Measurements from ENCODE around the genes CDC42SE2, ACSL6 and CSF2.

- PRO-cap: unidirectional peak, plus-strand start at chr5:130550121
Observed at GRCh38 chr5:130549671-130550424, 615.2 kb downstream of the HINT1 start.

GRCh38 chr5:131019778-131020352, 145.2 kb downstream of the HINT1 start:
- PRO-cap: no peak

DNA sequence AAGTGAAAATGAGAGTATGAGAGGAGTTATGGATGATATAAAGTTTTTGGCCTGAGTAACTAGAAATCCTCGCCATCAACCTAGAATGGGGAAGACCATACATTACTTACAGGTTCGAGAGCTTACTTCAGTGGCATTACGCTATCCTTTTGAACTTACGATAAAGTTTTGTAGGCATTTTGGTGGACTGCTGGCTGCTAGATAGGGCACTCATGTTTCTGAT, 746 bp upstream of the CDC42SE2 start:
- PRO-cap: no peak

GRCh38 chr5:131263419-131264547, at the start of gene CDC42SE2:
Gene CDC42SE2, plus strand, starts transcription at chr5:131264053.
- PRO-cap: bidirectional peak, plus-strand start at chr5:131263700, minus-strand start at chr5:131263693; bidirectional peak, plus-strand start at chr5:131264108, minus-strand start at chr5:131263887

DNA sequence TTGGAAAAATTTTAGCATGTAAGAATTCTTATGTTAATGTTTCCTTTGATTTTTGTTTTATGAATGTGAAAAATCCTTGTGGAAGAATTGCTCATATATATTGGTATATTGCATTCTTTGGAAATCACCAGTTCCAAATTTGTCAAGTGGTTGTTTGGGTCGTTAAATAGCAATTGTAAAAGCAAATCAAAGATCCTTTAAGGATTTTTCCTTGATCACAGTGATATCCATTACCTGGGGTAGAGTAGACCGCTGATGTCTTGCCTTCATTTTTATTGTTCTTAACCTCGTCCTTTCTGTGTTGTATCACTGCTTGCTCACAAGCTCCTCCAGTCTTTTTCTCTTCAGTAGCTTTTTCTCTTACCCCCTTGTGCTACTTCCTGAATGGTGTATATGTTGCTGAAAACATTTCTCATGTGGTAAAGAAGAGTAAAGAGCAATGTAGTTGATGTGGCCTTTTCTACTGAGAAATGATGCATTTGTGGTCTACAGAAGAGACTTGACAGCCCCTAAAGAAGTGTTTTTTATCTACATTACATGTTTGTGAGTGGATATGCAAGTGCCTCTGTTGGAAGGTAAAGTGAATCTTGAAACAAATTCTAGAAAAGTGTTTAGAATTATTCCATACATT, 17.2 kb downstream of the CDC42SE2 start:
- PRO-cap: no peak

GRCh38 chr5:131341387-131341929, 77.6 kb downstream of the CDC42SE2 start:
- PRO-cap: no peak

DNA sequence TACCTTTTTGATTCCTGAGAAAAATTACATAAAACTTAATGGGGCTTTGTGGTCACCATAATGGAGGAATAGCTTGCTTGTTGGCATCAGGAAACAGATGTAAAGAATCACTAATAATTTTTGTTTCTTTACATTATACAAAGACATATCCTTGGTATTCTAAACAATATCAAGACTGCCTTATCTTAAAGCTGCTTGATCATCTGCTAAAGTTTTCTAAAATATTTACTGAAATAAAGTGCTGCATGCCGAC, 98.4 kb downstream of the CDC42SE2 start:
- PRO-cap: no peak

DNA sequence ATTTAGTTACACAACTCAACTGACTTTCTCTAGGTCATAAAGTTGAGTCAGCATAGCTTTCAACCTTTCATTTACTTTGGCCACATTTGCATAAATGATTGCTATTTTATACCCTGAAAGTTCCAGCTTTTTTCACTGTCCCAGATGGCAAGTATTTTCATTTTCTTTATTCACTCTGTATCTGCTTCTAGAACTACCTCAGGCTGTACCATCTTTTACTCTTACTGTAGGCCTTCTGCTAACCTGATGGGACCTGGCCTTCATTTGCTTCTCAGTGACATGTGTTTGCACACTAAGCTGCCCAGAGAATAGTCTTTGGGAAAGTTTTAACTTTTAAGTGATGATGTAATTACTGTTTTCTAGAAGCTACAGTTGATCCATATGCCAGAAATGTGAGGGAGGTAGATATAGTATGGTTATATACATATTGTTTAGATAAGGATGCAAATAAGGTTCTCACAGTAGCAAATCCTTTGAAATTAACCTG, 115.3 kb downstream of the CDC42SE2 start:
- PRO-cap: no peak

DNA sequence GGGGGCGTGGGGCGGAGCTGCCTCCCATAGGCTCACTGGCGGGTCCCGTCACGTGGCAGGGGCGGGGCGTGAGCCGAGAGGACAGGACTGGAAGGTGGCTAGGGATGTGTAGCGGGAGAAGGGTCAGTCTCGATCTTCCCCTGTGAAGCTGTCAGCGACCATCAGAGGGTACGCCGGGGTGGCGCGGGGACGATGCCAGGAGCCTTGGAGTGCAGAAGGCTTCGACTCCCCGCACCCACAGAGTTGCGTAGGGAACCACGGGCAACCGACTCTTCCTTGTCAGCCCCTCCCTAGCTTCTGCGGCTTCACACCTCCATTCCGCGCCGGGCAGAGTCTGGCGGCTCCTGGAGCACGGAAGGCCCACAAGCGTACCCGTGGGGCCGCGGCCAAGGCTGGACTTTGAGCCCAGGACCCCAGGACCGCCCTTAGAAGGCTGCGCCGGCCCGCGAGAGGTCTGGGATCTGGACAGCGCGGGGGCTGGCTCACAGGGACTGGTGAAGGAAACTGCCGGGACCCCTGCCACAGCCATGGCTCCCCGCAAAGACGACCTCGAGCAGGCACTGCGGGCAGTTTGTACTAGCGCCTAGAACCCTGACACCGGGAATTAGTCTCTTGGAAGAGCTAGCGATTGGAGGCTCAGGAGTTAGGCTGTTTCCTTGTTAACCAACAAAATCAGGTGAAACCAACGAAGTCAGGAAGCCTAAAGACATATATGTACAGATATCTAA, 485 bp upstream of the FNIP1 start:
- PRO-cap: bidirectional peak, plus-strand start at position 132 of the sequence, minus-strand start outside the sequence; unidirectional peak, plus-strand start at position 336 of the sequence

- PRO-cap: no peak
Observed at GRCh38 chr5:132011431-132012541, at the start of gene ACSL6. Gene ACSL6, minus strand, starts transcription at chr5:132011658.

GRCh38 chr5:132020186-132020713, 8.8 kb upstream of the ACSL6 start:
- PRO-cap: no peak

DNA sequence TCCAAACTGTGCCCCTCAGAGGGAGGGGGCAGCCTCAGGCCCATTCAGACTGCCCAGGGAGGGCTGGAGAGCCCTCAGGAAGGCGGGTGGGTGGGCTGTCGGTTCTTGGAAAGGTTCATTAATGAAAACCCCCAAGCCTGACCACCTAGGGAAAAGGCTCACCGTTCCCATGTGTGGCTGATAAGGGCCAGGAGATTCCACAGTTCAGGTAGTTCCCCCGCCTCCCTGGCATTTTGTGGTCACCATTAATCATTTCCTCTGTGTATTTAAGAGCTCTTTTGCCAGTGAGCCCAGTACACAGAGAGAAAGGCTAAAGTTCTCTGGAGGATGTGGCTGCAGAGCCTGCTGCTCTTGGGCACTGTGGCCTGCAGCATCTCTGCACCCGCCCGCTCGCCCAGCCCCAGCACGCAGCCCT, at the start of gene CSF2:
TSS of gene CSF2 (plus strand) at position 293 of the 415 bp plus-strand sequence.
- PRO-cap: no peak

- PRO-cap: bidirectional peak, plus-strand start at chr5:132227459, minus-strand start at chr5:132227450
Observed at GRCh38 chr5:132226857-132227708, 570 bp downstream of the P4HA2 start.

- PRO-cap: bidirectional peak, plus-strand start at chr5:132261084, minus-strand start at chr5:132260747
Observed at GRCh38 chr5:132260671-132261205, 3.2 kb downstream of the PDLIM4 start.

DNA sequence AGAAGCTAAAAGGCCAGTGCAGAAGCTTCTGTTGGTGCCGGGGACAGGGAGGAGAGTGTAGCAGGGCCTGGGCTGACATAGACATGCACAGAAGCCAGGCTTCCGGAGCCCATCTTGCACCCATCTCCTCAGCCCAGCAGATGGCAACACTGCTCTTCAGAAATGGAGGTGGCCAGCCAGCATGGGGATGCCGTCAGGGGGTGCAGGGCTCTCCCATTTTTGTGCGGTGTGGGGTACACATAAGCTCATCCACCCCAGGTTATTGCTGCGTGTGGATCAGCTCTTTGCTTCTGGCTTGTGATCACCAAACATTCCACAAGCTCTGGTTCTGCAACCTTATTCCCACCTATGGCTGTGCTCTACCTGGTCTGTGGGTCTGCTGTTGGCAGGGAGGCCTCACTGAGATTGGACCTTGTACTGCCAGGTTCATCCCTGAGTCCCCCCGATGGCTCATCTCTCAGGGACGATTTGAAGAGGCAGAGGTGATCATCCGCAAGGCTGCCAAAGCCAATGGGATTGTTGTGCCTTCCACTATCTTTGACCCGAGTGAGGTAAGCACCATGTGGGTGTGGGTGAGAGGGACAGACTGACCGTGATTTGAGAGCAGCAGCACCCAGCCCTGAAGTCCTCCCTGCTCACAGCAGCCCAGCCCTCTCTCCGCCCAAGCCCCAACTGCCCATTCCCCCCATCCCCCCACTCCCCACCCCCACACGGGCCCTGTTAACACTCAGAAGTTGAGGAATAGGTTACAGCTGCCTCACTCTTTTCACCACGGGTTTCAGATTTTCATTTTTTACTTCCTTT, 17.3 kb downstream of the SLC22A5 start:
- PRO-cap: no peak

DNA sequence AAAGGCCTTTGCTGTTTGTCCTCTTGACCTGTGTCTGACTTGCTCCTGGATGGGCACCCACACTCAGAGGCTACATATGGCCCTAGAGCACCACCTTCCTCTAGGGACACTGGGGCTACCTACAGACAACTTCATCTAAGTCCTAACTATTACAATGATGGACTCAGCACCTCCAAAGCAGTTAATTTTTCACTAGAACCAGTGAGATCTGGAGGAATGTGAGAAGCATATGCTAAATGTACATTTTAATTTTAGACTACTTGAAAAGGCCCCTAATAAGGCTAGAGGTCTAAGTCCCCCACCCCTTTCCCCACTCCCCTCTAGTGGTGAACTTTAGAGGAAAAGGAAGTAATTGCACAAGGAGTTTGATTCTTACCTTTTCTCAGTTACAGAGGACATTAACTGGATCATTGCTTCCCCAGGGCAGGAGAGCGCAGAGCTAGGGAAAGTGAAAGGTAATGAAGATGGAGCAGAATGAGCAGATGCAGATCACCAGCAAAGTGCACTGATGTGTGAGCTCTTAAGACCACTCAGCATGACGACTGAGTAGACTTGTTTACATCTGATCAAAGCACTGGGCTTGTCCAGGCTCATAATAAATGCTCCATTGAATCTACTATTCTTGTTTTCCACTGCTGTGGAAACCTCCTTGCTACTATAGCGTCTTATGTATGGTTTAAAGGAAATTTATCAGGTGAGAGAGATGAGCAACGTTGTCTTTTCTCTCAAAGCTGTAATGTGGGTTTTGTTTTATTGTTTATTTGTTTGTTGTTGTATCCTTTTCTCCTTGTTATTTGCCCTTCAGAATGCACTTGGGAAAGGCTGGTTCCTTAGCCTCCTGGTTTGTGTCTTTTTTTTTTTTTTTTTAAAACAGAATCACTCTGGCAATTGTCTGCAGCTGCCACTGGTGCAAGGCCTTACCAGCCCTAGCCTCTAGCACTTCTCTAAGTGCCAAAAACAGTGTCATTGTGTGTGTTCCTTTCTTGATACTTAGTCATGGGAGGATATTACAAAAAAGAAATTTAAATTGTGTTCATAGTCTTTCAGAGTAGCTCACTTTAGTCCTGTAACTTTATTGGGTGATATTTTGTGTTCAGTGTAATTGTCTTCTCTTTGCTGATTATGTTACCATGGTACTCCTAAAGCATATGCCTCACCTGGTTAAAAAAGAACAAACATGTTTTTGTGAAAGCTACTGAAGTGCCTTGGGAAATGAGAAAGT, 25.3 kb downstream of the SLC22A5 start:
- PRO-cap: no peak

DNA sequence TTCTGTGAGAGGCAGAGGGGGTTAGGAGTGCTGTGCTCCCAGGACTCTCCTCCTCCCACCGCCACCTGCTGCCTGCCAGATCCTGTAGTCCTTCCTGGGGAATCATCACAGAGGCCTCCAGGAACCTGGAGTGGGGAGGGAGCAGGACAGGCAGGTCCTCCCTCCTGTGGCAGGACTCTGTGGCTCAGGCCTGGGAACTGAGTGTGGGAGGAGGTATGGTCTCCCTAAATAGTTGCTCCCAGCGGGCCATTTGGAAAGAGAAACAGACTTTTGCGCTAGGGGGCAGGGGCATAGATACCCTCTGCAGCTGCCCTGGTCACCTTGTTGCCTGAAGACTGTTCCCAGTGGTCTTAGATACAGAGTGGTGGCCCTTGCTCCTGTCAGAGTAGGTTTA, 55.5 kb downstream of the SLC22A5 start:
- PRO-cap: no peak

DNA sequence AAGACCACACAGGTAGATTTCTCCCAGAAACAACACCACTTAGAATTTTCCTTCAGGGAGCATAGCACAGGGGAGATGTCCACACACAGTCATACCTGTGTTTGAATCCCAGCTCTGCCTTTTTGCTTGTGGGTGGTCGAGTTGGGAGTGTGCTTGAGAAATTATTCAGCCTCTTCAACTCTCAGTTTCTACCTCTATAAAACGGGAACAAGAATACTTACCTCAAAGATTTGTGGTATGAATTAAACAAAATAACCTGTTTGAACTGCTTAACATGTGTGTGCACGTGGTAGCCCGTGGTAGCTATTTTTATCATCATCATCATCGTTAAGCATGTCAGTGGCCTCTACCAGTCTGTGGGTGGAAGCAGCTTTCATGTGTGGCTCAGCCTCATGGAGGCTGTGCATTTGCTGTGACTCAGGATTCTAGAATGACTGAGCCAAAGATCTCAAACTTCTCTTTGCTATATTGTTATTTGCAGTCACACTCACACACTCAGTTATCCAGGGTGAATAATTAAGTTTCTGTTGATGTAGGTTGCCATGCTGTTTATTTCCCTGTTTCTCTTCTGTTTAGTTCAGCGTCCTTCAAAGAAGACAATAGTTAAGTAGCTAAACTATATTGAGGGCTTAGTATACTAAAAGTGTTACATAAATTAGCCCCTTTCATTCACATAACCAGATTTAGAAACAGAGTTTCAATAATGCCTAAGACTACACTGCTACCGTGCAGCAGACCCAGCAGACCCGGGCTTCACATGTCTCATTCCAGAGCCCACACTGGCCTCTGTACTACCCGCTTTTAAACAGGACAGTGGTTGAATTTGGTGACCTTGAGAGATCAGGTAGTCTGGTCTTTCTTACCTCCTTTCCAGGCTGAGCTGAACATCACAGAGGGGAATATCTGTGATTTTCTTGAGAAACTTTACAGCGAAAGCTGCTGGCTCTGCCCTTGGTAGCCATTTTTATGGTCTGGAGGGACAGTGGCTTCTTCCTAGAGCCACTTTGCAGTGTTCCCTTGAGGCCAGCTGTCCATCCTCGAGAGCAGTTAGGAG, 56.2 kb downstream of the SLC22A5 start:
- PRO-cap: no peak

DNA sequence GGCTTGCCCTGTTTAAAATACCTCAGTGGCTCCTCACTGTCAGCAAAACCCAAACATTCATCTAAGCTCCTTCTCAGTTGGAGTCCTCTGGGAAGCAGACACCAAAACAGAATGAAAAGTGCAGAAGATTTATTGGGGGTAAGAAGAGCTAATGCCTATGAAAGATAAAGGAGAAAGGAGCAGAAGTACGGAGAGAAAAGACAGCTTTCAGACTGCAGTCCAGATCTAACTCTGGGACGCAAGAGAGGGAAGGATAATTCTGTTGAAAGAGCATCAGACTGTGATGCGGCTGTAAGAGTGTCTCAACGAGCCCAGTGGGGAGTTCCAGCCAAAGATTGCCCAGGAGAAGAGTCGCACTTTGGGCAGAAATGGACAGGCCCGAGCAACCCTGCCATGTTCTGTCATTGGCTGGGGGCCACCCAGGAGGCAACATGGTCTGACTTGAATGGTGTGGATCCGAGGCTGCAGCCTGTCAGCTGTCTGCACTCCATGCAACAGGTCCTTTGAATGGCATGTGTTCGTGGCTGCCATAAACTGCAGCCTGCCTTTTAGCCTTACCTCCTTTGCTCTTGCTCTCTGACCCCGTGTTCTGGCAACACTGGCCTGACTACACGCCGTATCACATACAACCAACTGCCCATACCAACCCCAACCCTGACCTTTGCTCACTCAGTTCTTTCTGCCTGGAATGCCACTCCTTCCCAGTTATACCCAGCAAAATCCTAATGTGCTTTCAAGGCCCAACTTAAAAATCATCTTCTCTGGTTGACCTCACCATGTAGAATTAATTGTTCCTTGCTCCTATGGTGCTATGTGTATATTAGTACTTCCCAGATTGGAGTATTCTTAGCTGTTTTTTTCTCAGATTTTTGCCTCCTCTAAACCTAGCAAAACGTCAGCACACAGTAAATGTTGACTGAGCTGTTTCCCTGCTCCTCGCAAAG, 55.8 kb downstream of the IRF1 start:
- PRO-cap: no peak

GRCh38 chr5:132457979-132458613, 32.5 kb downstream of the IRF1 start:
- PRO-cap: no peak